ENCODE results near the gene PHF19.

DNA sequence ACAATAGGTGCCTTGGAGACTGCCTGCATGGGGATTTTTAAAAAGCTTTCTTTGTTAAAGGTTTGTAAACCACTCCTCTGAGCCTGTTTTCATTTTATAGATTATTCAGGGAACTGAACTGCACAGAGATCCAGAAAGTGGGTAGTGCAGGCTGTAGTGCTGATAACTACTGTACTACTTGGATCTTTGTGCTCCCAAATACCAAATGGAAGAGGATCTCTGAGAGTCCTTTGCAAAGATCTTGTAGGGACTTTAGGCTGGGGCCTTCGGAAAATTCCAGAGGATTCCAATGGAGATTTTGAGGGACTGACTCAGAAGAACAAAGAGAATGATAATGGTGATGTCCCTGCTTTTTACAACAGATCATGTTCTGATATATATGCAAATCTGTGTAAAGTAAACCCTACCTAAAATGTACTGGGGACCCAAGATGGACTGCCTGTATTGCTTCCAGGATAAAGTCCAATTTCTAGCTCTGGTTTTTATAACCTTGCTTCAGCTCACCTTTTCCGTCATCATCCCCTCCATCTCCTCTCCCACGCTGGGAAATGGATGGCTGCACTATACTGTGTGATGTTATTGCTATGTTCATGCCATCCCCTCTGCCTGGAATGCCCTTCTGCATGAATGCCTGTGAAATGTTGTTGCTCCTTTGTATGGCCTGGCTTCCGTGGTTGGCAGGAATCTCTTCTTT, 9.6 kb upstream of the PSMD5 start:
- RRBS = no CpG with 5 or more reads among the region's 4 CpGs

DNA sequence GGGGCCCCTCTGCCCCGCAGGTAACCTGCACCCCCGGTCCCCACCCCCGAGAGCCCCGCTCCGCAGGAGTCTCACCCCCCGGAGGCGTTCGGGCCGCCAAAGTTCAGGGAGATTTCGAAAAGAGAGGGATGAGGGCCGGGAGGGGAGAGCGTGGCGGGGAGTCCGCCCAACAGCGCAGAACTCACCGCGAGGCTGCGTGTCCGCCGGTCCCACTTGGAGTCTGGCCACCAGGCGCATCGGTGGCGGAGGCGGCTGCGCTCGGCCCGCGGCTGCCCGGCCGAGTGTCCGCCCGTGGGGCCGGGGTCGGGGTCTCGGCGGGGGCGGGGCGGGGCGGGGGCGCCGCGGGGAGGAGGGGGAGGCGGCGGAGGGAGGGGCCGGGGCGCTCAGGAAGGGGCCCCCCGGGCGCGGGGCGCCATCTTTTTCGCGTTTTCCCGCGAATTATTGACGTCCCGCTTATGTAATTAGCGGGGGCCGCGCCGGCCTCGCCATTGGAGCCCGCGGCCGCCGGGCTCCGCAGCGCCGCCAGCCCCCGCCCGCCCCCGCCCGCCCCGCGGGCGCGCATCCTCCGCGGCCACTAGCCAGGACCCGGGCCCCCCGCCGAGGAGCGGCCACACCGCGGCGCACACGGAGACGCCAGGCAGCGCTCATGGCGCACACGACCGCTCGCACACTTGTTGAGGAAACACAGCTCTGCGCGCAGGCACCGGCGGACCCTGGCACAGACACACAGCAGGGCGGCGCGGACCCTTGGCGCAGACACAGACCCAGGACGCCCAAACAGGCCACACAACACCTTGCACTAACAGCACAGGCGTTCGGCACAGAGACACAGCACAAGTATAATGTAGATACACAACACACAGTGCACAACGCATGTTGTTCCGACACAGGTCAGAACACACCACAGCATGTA, at the start of gene PHF19:
Gene PHF19 (minus strand): TSS at position 283 of the 913 bp plus-strand sequence.
- RRBS = 4% methylated on average over 61 of the region's 105 CpGs

- RRBS = no CpG with 5 or more reads among the region's 4 CpGs
Observed at GRCh38 chr9:120892591-120893236, 15.7 kb upstream of the PHF19 start.

DNA sequence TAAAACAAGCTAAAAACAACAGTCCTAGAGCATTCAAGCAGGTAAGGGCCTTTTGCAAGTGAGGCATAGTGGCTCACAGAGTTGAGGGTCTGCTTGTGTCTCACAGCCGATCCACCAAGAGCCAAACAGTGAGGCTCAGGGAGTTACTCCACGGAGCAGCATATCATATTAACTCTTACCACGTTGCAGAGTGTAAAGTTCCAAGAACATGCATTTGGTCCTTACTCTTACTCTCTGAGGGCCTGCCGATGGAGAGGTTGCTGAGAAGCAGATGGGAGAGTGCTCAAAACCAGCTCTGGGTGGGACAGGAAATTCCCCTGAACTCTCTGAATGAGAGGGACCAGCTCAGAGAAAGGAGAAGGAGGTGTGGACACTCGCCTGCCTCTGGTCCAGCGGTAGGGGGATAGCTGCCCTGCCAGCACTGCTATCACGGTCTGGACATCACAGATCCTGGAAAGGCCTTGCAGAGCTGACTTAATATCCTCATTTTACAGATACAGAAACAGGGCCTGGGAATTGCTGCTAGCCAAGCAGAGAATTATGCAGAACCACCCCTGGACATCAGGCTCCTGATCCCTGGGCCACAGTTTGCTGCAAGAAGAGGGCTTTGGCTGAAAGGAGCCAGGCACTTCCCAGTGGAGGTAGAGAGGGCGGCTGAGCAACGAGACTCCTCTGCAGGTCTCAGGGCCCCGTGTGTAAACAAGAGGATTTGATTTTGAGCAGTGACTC, 4.9 kb downstream of the TRAF1 start:
- RRBS = no CpG with 5 or more reads among the region's 10 CpGs

GRCh38 chr9:120923719-120924220, 2.8 kb downstream of the TRAF1 start:
- RRBS = no CpG with 5 or more reads among the region's 8 CpGs

DNA sequence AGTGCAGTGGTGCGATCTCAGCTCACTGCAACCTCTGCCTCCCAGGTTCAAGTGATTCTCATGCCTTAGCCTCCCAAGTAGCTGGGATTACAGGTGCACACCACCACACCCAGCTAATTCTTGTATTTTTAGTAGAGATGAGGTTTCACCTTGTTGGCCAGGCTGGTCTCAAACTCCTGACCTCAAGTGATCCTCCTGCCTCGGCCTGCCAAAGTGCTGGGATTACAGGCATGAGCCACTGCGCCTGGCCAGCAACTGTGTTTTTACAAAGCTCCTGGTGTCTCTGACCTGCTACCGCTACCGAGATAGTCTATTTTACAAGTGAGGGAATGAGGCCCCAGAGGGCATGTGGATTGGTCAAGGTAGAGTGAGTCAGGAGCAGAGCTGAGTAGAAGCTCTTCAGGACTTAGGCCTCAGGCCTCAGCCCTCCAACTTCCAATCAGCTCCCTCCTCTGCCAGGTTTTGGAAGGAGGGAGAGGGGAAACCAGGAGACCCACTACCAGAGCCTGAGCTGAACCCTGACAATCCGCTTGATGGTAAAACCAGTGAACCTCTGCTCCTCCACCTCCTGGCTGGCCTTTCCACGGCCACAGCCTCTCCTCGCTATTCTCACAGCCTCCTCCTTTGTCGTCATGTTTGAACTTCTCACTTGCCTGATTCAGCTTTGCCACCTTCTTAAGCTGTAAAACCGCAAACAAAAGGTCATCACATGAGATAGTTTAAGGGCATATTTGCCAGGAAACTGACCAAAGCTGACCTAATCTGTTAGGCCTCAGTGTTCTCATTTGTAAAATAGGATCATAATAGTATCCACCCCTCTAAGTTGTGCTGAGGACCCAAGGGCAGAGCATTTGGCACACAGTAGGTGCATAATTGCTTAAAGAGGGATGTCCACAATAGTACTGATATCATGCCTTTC, 1.9 kb downstream of the TRAF1 start:
- RRBS = no CpG with 5 or more reads among the region's 10 CpGs

GRCh38 chr9:120931964-120932360, 5.4 kb upstream of the TRAF1 start:
- RRBS = no CpG with 5 or more reads among the region's 2 CpGs

DNA sequence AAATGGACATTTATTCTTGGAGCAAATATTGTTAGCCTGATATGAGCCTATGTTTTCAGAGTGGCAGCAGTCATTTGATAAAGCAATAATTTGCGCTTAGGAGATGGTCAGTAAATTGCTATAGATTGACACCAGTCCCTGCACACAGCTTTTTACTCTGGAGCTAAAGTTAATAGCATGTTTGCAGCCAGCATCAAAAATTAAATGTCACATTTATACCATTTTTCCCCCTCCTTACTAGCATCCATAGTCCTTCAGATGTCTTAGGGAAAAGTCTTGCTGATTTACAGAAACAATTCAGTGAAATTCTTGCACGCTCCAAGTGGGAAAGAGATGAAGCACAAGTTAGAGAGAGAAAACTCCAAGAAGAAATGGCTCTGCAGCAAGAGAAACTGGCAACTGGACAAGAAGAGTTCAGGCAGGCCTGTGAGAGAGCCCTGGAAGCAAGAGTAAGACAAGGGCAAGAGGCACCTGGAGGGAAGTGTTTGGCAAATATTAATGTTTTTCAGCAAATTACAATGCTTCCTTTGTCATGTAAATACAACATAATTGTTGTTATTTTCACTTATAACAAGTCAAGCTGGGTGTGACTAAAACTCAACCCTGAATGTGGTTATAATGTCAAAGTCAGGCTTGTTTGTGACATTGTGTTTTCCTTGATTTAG, 60.4 kb downstream of the RAB14 start:
- RRBS = no CpG with 5 or more reads among the region's 2 CpGs

- RRBS = 98% methylated on average over 3 of the region's 6 CpGs
Observed at GRCh38 chr9:121178510-121179046, 23.1 kb downstream of the RAB14 start.

DNA sequence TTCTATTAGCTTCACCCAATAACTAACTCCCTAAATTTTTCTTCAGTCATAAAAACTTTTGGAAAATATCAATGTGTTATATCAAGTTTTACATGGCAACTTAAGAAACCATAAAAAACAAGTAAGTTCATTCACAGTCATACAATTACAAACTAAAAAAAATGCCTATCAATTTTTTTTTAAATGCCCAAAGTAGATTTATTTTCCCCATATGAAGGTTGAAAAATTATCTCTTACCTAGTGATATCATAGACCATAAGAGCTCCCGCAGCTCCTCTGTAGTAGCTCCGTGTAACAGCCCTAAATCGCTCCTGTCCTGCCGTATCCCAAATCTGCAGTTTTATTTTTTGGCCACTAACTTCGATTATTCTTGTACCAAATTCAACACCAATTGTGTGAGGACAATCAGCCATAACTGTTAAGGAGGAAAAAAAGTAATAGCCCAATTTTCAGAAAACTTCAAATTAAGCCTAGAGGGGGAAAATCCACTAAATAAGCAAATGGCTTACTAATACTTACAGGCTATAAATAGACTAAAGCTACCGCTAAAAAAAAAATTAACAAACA, 11.3 kb downstream of the RAB14 start:
- RRBS = no CpG with 5 or more reads among the region's 6 CpGs

GRCh38 chr9:121321920-121322850, 47.9 kb downstream of the STOM start:
- RRBS = no CpG with 5 or more reads among the region's 7 CpGs

DNA sequence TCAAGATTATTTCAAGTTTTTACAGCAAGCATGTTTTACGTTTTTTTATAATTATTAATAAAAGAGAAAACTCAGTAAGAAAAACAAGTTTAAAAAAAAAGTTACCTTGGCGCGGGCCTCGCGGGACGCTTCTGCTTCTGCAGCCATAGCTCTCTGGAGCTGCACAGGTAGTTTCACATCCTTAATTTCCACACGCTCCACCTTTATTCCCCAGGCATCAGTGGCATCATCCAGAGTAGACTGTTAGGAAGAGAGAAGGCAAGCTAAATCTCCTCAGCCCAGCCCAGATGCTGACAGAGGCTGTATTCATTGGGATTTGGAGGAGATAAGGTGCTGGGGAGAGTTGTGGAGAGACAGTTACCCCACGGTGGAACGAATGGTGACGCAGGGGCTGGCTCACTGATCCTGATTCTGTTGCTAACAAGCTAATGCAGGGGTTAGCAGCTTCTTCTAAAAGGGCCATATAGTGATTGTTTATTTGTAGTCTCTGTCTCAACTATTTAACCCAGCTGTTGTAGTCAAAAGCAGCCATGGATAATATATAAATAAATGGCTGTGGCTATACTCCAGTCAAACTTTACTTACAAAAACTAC, 22.0 kb downstream of the STOM start:
- RRBS = no CpG with 5 or more reads among the region's 10 CpGs

DNA sequence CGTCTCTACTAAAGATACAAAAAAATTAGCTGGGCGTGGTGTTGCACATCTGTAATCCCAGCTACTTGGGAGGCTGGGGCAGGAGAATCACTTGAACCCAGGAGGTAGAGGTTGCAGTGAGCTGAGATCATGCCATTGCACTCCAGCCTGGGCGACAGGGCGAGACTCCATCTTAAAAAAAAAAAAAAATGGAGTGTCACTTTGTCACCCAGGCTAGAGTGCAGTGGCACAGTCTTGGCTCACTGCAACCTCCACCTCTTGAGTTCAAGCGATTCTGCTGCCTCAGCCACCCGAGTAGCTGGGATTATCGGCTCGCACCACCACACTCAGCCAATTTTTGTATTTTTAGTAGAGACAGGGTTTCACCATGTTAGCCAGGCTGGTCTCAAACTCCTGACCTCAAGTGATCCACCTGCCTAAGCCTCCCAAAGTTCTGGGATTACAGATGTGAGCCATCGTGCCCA, 30.9 kb upstream of the GGTA1 start:
- RRBS = no CpG with 5 or more reads among the region's 9 CpGs

GRCh38 chr9:121622529-121623329, 28.7 kb upstream of the DAB2IP start:
- RRBS = 67% methylated on average over 3 of the region's 12 CpGs

- RRBS = no CpG with 5 or more reads among the region's 4 CpGs
Observed at GRCh38 chr9:121738702-121739611, 87.5 kb downstream of the DAB2IP start.

GRCh38 chr9:121763465-121763893, 112.0 kb downstream of the DAB2IP start:
- RRBS = no CpG with 5 or more reads among the region's 12 CpGs

- RRBS = no CpG with 5 or more reads among the region's 11 CpGs
Observed at GRCh38 chr9:121774189-121774487, 122.7 kb downstream of the DAB2IP start.

DNA sequence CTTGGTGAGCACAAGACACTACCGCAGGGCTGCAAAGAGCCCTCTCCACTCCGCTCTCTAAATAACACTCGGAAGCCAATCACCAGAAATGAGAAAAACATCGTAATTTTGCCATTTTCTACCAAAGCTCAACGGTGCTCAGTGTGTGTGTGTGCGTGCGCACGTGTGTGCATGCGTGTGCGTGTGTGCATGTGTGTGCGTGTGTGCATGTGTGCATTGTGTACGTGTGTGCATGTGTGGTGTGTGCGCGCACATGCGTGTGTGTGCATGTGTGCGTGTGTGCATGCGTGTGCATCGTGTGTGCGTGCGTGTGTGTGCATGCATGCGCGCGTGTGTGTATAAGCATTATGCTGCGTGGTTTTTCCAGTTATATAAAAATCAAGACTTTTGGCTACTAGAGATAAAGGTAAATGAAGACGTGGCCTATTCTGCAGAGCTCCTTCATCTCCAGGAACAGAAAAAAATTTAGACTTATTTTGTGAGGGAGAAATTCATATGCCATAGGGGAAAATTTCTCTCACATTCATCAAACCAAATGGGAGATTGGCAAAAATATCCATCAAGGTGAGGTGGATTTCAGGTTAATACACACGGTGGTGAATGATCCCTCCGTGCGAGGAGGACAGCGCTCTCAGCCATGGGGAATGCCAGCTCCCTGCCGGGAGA, 165.1 kb downstream of the DAB2IP start:
- RRBS = no CpG with 5 or more reads among the region's 30 CpGs

- RRBS = no CpG with 5 or more reads among the region's 19 CpGs
Observed at GRCh38 chr9:121883716-121884685, 209.1 kb downstream of the TTLL11 start.

- RRBS = no CpG with 5 or more reads among the region's 9 CpGs
Observed at GRCh38 chr9:121946255-121947053, 146.7 kb downstream of the TTLL11 start.

Data from OVCAR3 (cell line).